LNCaP clone FGC (cell line): Measurements from ENCODE around the gene SRGN.

- RRBS, 2 experiments, result 1 to 2% methylated on average over 9 of the region's 49 CpGs
Observed at GRCh38 chr10:62817082-62817815, 1.1 kb upstream of the EGR2 start.

- RRBS, 2 experiments, result no CpG with 5 or more reads among the region's 2 CpGs
Observed at GRCh38 chr10:62827000-62827258, 10.8 kb upstream of the EGR2 start.

- RRBS, 2 experiments, result no CpG with 5 or more reads among the region's 8 CpGs
Observed at GRCh38 chr10:63134193-63134854, 1.2 kb downstream of the NRBF2 start.

DNA sequence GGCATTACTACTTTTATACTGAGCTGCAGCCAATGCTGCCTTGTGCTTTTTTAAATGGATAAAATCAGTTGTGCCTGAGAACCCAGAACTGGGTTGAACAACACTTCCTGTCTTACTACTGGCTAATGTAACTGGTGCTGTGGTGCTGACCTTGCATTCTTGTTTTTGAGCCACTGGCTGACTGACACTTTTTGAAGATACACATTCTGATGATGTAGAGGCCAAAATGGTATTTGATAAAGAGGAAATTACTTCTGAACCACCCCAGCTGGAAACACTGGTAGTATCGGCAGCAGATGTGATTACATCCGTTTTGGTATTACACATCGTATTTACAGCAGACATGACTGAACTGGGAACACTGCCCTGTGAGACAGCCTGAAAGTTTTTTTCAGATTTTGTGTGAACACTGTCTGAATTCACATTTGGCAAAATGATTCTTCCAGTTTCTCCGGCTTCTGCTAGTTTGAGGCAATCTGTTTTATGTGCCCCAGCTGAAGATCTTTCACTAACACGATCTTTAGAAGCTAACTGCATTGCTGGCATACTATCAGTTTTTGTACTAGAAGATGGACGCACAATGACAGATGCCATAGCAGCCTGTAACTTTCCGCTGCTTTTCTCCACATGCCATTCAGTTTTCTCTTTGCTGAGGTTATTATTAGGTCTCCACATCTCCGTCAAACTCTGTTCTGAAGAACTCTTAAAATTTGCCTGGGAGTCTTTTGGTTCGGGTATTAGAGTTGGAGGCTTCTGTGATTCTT is 74.2 kb downstream of the NRBF2 start:
- RRBS, 2 experiments, result no CpG with 5 or more reads among the region's 9 CpGs

- RRBS, 2 experiments, result no CpG with 5 or more reads among the region's 6 CpGs
Observed at GRCh38 chr10:63255005-63255717, 122.0 kb downstream of the NRBF2 start.

DNA sequence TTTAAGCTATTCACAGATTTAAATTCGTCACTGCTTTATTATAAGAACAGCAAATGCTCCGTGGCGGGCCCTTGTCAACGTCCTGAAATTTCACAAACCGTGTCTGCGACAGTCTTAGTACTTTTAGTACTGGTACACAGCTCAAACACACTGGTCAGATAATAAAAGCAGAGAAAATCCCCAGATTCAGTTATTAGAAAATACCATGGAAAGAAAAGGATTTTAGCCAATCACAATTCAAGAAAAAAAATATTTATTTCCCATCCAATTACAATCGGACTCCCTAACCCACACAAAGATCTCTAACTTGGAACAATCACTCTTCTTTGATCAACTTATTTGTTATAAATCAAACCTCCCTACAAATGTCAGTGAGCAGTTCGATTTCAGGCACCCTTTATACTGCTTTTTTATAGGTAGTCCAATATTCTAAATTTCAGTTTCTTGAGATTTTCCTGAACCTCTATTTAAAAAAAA is 802 bp upstream of the JMJD1C start:
- RRBS, 2 experiments, result no CpG with 5 or more reads among the region's 8 CpGs

DNA sequence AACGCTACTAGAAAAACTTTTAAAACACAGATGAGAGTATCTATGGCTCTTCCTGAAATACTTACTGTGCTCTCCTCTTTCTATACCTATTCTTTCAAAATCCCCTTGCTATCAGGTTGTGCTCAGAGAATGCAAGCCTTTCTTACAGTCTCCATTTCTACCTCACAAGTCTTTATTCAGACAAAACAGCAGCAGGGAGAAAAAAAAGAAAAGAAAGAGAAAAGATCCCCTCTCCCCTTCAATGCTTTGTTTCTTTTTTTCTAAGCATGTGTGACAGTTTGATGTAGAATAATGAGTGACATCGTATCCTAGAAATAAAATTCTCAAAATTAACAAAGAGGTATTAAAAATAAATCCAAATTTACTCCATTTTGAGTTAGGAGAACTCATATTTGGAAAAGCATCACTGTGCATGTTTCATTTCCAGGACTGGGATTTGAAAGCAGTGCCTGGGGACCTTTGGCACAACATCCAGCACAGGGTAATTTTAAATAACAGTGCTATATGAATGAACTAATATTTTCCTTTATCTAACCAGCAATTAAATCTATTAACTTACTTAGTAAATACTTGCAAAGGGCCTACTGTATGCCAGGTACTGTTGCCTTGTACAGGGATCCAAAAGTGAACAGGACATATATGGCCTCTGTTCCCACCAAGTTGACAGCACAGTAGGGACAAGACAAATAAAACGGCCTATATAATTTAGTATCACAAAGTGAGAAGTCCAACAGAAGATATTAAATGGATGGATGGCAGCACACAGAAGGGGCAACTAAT is 19.6 kb upstream of the JMJD1C start:
- RRBS, 2 experiments, result no CpG with 5 or more reads among the region's 3 CpGs

- RRBS, 2 experiments, result 5% methylated on average over 24 of the region's 56 CpGs
Observed at GRCh38 chr10:63630407-63631192, 109.4 kb downstream of the REEP3 start.

DNA sequence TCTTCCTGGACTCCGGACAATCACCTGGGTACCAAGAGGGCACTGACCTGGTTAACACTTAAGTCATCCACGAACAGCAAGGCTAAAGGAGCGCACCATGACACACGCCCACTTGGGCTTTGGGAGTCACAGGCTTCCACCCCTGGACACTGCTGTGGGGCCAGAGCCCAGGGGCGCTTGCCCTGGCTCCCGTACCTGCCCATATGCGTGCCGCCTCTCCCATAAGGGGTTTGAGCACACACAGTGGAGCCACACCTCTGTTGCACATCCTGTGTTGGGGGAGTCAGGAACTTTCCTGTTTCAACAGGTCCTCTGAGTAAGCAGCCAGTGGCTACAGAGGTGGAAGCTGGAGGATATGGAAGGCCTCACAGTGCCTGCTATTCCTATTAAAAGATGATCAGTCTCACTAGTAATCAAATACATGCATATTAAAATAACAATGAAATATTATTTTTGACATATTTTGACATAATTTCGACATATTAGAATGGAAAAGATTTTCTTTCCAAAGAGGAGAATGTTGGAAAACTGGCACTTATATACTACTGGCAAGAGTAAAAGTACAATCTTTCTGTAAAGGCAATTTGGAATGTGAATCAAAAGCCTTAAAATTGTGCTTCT is 152.1 kb downstream of the REEP3 start:
- RRBS, 2 experiments, result no CpG with 5 or more reads among the region's 9 CpGs

- RRBS, 2 experiments, result under 1% methylated on average over 15 to 19 of the region's 67 CpGs
Observed at GRCh38 chr10:67884875-67885635, 599 bp downstream of the SIRT1 start.

DNA sequence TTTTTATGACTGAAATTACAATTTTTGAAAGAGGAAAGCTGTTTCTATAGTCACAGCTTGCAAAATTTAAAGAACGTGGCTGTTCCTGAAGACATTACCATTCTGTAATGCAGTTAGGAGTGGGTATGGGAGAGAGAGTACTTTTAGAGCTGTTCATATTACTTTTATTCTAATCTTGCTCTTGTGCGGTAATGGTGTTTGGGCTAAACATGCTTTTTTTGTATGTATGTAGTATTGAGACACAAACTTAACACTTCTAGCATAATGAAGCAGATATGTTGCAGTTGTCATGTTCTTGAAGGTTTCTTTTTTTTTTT is 1.1 kb downstream of the SIRT1 start:
- RRBS, 2 experiments, result no CpG with 5 or more reads among the region's 2 CpGs

GRCh38 chr10:67916129-67917047 is 31.9 kb downstream of the SIRT1 start:
- RRBS, 2 experiments, result no CpG with 5 or more reads among the region's 5 CpGs

- RRBS, 2 experiments, result no CpG with 5 or more reads among the region's 15 CpGs
Observed at GRCh38 chr10:68073661-68074509, 1.2 kb downstream of the HERC4 start.

DNA sequence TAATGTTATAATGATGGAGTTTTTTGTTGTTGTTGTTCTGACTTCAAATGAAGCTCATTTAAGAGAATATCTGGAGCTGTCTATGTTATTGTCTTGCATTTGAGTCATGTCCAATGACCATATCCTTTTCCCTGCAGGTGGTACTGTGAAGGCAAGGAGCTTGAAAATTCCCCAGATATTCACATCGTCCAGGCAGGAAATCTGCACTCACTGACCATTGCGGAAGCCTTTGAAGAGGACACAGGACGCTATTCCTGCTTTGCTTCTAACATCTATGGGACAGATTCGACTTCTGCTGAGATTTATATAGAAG is 33.5 kb downstream of the MYPN start:
- RRBS, 2 experiments, result no CpG with 5 or more reads among the region's 4 CpGs

DNA sequence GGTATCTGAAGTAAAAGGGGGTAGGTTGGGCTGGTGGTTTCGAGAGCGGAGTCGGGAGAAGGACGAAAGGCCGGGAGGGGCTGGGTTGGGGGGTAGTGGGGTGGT is 204 bp downstream of the HNRNPH3 start:
- RRBS, 2 experiments, result no CpG with 5 or more reads among the region's 5 CpGs

DNA sequence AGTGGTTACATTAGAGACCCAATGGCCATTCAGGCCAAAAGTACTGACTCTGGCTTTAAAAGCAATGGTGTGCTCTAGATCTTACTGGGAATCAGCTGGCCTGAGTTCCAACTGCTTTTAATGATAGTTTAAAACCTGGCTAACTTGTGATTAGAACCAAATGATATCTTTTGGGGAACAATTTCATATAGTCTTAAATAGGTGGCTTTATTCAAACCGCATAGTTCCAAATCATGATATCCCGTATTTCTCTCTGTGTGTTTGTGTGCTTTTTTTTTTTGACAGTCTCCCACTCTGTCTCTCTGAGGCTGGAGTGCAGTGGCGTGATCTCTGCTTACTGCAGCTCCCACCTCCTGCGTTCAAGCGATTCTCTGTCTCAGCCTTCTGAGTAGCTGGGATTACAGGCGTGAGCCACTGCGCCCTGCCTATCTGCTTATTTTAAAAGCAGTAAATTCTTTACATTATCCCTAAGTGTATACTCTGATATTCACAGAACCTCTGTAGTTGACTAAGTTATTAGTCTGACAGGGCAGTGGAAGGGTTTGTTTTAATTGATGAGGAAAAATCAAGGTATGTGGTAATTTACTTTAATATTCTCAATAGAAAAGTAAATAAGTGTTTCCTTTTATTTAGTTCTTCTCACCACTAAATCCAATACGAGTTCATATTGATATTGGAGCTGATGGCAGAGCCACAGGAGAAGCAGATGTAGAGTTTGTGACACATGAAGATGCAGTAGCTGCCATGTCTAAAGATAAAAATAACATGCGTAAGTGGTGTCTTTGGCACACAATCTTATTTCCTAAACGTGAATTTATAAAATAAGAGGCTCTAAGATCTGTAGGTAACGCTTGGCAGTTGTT is 8.0 kb upstream of the PBLD start:
- RRBS, 2 experiments, result no CpG with 5 or more reads among the region's 11 CpGs

DNA sequence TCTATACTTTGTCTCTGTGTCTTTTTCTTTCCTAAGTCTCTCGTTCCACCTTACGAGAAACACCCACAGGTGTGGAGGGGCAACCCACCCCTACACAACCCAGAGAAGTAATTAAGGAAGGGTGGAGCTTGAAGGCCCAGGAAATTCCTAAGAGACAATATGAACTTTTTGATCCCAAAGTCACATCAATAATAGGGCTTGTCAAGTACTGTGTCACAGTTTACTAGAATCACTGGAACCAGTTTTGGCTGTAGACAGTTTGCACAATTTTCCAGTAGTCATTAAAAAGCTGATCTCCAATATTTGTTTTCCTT is 824 bp downstream of the SLC25A16 start:
- RRBS, 2 experiments, result no CpG with 5 or more reads among the region's 2 CpGs

DNA sequence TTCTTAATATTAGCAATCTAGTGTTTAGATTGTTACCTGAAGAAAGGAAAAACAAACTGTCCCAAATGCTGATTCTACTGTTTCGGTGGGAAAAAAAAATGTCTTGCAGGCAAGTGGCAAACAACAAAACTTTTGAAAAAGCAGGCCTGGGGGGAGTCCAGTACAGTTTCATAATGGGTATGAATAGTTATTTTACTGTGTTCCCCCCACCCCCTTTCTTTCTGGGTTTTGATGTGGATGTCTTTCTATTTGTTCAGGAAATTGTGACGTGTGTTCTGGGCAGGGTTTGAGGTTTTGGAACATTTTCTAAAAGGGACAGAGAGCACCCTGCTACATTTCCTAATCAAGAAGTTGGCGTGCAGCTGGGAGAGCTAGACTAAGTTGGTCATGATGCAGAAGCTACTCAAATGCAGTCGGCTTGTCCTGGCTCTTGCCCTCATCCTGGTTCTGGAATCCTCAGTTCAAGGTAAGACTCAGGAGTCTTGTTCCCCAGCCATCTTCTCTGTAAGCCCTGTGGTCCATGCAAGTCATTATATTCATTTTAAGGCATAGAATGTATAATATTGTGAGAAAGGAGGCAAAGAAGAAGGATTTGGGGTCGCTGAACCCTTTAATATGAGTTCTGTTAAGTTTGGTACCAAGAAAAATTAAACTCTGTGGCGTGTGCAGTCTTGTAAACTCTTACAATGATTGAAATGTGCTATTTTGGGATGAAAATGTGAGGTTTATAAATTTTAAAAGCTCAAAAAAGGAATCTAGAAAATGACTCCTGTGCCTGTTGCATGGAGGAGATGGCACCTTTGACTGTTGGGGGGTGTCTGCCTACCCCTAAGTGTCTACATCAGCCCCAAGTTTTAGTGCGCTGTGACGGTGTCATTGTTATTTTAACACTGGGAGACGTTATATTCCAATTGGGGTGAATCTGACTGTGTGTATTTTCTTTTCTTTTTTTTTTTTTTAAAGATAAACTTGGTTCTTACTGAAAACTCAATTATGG is at the start of gene SRGN:
TSS of gene SRGN (plus strand) at position 333 of the 997 bp plus-strand sequence.
- RRBS, 2 experiments, result no CpG with 5 or more reads among the region's 9 CpGs

DNA sequence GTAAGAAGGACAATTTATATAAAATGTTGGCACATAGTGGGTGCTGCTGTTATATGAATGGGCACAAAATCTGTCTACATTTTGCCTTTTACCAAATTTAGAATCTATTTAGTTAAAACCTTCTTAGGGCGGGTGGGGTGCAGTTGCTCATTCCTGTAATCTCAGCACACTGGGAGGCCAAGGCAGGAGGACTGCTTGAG is 8.6 kb downstream of the SRGN start:
- RRBS, 2 experiments, result no CpG with 5 or more reads among the region's 1 CpG